H7 (cell line): ENCODE measurements around the genes ZDBF2 and KLF7.

GRCh38 chr2:205568297-205568803 is 114.0 kb upstream of the NRP2 start:
- RAMPAGE, long total RNA, result no peak

DNA sequence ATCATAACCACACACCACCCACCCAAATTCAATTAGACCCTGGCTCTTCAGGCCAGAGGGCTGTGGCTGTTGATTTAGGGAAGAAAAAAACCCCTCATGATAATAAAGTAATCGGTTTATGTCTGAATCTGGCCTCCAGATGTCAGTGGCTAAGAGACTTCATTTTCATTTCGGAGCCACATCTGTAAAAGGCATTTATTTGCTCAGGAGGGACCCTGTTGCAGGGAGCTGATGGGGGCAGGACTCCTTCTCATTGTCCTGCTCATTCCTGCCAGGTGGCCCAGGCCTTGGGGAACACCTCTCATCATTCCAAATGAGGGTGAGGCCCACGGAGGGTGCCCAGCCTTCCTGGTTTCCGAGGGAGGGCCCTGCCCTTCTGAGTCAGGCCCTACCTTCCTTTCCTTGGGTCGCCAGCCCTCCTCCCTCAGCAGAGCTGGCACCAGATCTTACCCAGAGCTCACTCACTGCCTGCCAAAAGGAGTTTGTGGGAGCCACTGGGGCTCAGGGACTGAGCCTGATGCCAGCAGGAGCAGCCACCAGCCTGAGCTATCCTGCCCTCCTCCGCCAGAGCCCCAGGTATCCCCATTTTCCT is 63.9 kb downstream of the NRP2 start:
- RAMPAGE, long total RNA, result no peak

- RAMPAGE, long total RNA, result no peak
These were observed 75.4 kb downstream of the NRP2 start for GRCh38 chr2:205757607-205758188.

GRCh38 chr2:205930270-205930601 is 155.7 kb downstream of the INO80D start:
- RAMPAGE, long total RNA, result no peak

DNA sequence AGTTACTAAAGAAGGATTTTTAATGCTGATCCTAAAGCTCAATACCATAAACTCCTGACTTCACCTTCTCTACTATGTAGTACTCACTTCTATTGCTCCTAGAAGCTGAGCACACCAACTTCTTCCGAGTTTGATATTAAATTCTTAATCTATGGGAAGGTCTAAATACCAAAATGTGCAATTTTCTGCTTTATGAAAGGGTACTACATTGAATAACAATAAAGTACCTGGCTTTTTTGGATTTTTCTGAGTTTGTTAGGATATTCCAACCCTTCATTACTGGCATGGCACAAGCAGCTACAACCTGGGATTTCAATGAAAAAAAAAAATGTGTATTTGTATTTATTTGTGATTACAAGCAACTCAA is 10.5 kb downstream of the NDUFS1 start:
- RAMPAGE, long total RNA, result no peak

GRCh38 chr2:206274361-206275449 is at the start of gene ZDBF2:
ZDBF2 (plus strand) TSS chr2:206274663.
- RAMPAGE, long total RNA, result start-site peak on the plus strand at chr2:206274623-206274708, 58 reads

DNA sequence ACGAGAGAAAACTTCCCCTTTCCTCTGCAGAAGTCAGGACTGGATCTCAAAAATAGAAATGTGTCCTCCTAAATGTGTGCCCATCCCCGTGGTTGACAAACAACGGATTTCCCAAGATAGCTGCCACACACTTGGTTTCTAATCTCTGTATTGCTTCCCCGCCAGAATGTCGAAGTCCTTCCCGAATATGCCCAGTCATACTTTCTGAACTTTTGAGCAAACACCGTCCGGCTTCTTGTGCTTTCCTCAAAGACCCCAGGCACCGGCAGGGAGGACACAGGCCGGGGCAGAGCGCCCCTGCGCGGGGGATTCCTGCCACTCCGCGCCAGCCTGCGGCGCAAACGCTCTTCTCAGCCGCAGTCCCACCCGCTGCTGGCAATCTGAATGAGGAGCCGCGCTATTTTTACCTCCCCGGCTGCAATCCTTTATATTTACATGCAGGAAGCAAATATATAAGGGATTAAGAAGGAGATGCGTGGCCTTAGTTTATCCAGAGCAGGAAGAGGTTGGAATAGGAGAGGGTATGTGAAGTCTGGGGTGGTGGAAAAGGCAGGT is 659 bp upstream of the ADAM23 start:
- RAMPAGE, long total RNA, result no peak

DNA sequence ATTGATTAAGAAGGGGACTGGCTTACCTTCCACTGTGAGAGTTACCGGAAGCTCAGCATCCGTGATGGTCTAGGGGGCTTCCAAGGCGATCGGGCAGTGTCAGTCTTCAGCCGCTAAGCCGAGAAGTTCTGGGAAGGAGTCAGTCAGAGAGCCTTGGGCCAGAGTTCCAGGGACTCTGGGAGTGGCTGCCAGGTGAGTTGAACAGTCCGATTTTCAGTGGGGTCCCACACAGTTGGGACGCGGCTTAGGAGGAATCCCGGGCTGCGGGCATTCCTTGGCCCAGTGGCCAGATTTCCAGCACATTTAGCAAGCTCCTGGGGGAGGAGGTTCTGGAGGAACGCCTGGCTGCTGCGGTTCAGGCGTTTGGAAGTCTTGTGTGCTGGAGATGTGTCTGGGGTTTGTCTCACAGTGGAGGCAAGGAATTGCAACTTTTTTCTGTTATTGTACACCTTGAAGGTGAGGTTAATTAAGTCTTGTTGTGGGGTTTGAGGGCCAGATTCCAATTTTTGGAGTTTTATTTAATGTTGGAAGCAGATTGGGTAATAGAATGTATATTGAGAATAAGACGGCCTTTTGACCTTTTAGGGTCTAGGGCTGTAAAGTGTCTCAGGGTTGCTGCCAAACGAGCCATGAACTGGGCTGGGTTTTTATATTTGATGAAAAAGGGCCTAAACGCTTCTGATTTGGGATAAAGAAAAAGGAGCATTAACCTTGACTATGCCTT is 44.8 kb downstream of the FASTKD2 start:
- RAMPAGE, long total RNA, result start-site peak on the plus strand centred at position 96 of the sequence, 8 bp wide, 18 reads

DNA sequence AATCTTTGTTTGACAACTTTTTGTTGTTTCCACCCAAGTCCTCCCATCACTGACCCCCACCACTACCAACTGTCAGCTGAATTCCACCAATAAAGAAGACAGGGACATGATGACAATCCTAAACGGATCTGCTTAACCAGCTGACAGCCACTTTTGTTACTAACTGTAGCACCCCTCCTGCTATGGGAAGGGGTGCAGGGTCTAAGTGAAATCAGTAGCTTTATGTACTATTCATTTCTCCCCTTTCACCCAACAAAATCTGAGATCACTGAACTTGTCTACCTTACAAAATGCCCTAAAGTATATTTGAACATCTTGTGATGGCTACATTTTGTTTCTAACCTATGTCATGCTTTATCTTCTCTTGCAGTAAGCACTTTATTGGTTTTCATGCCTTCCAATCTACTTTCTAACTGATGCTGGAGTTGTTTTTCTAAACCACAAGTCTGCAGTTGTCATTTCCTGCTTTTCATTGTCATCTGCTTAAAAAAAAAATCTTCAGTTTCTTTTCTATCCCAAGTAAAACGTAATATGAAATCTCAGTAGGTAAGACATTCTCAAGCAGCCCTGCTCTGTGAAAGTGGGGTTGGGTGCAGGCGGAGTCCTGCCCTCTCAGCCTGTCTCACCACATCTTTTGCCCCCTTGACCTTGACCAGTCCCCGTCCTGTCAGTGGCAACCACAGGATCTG is 80.2 kb upstream of the CPO start:
- RAMPAGE, long total RNA, result no peak

GRCh38 chr2:207041277-207041851 is 102.0 kb downstream of the CPO start:
- RAMPAGE, long total RNA, result no peak

GRCh38 chr2:207079096-207080102 is 86.3 kb downstream of the KLF7 start:
- RAMPAGE, long total RNA, result no peak

DNA sequence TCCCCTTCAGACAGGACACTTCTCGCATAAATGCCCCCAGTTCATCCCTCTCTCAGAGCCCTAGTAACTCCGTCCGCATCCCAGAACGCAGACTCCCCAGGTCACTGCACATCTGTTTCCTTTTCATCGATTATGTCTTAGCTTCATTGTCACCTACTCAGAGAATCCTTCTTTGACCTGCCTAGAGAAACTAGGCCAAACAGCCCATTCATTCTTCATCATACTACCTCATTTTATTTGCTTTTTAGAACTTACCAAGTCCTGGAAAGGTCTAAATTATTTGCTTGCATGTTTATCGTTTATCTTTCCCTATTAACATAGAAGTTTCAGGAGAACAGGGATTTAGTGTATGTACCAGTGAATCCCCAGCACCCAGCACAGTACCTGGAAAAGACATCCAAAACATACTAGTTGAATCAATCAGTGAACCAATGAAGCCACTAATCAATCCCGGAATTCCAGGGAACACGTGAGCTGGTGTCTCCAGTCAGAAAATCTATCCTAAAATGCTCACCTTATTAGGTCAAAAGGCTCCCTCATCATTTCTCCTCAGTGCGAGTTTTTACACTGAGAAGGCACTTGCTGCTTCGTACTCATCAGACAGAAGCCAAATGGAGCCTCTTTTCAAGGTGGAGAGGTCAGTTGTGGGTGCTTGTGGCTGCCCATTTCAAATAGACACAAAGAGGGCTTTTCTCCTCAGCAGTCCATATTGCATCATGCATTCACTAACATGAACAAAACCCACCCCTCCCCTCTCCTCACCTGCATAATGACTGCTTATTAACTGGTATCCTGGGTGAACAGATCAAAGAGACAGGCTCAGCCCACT is 29.2 kb downstream of the KLF7 start:
- RAMPAGE, long total RNA, result no peak

- RAMPAGE, long total RNA, result no peak
These were observed 23.5 kb downstream of the KLF7 start for GRCh38 chr2:207141975-207142851.

- RAMPAGE, long total RNA, result no peak
These were observed 22.7 kb downstream of the KLF7 start for GRCh38 chr2:207143088-207143378.

- RAMPAGE, long total RNA, result no peak
These were observed 1.8 kb downstream of the KLF7 start for GRCh38 chr2:207163861-207164498.

DNA sequence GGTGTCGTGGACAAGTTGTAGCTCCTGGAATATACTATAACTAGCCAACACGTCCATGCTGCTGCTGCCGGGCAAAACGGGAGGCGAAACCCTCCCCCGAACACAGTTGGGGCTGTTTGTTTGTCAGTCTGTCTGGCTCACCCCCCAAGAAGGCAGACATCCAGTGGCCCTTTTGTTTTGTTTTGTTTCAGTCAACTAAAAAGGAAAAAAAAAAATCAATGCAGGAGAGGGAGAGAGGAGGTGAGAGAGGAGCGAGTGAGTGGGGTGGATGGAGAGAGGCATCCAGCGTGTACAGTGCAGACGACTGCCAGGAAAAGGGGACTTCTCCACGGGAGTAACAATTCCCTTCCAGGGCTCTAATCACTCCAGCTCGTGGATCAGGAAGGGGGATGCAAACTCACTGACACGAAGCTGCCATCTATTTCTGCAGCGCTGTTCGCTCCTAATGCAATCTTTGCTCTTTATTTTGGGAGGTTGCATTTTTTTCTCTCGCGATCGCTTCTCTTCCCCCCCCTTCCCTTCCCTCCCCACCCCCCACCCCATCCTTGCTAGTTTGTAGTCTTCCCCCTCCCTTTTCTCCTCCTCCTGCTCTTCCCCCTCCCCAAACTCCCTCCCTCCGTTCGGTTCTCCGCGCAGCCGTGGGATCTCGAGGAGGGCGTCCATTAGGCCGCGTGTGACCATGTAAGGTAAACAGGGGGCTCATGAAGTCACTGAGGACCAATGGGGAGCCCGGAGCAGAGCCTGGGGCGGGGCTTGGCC is at the start of gene KLF7:
KLF7 (minus strand) TSS at position 437 of the 759 bp plus-strand sequence.
- RAMPAGE, long total RNA, result no peak

- RAMPAGE, long total RNA, result no peak
These were observed 91.0 kb upstream of the KLF7 start for GRCh38 chr2:207256647-207257300.

GRCh38 chr2:207549975-207550353 is 20.2 kb downstream of the CREB1 start:
- RAMPAGE, long total RNA, result no peak

DNA sequence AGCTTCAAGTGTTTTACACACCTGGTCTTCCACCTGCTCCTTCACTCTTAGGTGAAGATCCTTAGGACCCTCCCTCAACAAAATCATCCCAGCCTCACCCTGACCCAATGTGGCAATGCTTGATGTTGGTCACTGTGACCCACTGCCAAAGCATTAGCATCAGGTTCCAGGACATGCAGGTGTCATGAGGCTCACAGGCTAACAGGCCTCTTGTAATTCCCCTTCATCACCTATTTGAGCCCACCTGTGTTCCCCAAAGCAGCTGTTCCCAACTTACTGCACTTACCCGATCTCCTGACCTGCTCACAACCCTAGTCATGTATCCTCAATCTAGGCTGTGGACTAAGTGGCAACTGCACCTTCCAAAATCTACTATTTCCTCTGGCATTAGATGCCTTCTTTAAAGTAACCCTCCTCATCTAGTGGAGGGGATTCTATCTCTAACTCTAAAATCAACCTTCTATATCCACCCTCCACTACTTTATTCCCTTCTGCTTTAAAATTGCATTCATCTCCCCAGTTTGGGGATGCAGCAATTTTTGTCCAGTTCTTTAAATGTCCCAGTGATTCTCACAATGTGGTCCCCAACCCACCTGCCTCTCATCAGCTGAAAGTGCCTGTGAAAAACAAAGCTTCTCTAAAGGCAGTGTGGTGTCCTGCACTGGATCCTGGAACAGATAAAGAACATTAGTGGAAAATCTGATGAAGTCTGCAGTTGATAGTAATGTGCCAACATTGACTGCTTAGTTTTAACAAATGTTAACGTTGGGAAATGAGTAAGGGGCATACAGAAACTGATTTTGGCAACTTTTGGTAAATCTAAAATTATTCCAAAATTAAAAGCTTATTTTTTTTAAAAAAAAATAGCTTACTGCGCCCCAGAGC is 9.5 kb downstream of the FZD5 start:
- RAMPAGE, long total RNA, result no peak

DNA sequence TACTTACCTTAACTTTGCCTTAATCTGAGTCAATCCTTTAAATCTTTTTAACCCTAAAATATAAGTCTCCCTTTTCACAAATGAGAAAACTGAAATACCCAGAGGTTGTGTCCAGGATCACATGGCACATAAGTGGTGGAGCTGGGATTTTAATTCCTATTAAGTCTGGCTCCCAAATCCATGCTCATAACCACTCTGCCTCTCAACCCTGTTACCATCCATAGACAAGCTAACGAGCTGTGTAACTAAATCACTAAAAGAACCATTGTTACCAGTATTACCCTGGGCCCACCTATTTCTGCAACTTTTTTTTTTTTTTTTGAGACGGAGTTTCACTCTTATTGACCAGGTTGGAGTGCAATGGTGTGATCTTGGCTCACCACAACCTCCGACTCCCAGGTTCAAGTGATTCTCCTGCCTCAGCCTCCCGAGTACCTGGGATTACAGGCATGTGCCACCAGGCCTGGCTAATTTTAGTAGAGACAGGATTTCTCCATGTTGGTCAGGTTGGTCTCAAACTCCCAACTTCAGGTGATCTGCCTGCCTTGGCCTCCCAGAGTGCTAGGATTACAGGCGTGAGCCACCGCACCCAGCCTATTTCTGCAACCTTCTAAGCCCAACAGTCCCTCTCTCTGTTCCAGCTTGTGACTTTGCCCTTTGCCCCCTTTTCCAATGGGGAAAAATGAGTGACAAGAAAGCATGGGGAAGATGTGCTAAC is 8.6 kb downstream of the FZD5 start:
- RAMPAGE, long total RNA, result no peak